LHCN-M2 (cell line): ENCODE measurements around a stretch of chr1.

DNA sequence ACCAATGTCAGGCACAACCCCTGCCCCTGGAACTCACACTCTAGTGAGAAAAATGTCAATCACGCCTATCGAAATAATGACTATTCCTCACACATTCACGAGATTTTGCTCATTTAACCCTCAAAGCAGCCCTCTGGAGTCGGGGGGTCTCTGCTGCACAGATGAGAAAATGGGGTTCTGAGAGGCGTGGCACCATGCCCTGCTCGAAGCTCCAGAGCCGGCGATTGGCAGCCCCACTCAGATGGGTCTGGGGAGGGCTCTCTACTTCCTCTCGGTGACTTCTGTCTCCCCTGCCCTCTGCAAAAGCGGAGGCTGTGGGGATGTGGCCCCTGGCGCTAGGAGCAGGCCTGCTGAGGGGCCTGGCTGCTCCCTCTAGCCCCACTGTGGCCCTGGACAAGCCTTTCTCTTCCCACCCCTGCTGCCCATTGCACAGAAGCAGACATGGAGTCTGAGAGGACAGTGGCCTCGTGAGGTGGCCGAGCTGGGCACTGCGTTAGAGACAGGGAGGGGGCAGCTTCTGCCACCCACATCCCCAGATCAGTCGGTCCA lies 90.4 kb upstream of the RUNX3 start:
- RAMPAGE, long total RNA: no peak

- RAMPAGE, long total RNA: no peak
Observed at GRCh38 chr1:25246392-25247254, 631 bp downstream of the RSRP1 start.

GRCh38 chr1:25430022-25430227 lies 772 bp upstream of the MACO1 start:
- RAMPAGE, long total RNA: no peak

DNA sequence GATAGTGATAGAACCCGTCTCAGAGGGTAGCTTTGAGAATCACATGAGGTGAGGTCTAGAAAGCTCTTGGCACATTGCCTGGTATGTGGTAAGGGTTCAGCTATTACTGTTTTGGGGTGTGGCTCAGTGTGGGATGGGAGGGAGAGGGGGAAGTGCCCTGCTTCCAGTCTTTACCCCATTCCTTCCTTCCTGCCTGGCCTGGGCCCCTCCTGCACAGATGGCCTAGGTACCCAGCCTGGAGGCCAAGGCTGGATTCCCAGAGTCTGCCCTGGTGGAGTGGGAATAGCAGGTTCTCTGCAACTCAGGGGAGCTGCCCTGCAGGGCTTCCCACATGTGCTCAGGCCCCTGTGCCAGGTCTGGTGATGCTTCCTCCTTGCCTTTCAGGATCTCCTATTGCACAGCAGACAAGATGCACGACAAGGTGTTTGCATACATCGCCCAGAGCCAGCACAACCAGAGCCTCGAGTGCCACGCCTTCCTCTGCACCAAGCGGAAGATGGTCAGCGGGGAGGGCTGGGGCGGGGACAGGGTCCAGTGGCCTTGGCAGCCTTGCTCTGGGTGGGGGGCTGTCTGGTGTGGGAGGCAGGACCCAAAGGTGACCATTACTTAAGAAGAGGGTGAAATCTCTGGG lies 13.5 kb downstream of the LDLRAP1 start:
- RAMPAGE, long total RNA: no peak

- RAMPAGE, long total RNA: no peak
Observed at GRCh38 chr1:25562416-25563100, 19.2 kb downstream of the LDLRAP1 start.

- RAMPAGE, long total RNA: no peak
Observed at GRCh38 chr1:25566315-25566765, 22.9 kb downstream of the LDLRAP1 start.

DNA sequence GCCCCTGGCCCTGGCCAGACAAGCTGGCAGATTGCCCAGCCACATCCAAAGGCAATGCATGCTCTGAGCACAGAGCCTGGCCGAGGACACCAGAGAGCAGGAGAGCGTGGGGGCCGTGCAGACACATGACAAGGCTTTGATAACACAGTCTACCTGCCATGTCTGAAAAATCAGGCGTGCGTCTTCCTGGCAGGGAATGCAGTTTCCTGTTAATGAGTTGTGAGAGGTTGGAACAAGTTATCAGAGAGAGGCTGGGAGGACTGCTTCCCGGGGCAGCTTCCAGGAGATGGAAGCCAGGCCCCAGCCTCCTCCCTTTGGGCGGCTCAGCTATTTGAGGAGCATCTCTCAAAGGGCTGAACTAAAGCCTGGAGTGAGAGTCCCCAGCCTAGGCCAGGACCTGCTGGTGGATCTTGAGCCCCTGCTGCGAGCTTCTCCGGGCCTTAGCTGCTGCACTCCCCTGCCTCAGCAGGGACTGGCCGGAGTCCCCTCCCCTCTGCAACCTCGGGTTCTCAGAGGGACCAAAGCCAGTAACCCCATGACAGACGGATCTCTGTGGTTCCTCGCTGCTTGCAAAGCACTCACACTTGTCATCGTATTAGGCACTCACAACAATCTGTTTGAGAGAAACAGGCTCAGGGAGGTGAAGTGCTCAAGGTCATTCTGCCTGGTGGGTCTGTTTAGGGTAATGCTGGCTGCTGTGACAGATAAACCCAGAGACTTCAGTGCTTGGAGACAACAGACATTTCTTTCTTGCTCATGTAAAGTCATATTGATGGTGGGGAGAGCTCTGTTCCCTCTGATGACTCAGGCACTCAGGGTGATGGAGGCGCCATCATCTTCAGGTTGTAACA lies 72.0 kb upstream of the SELENON start:
- RAMPAGE, long total RNA: no peak

GRCh38 chr1:25774773-25775392 lies 25.1 kb upstream of the SELENON start:
- RAMPAGE, long total RNA: no peak

- RAMPAGE, long total RNA: no peak
Observed at GRCh38 chr1:25800340-25800908, 431 bp downstream of the SELENON start.

DNA sequence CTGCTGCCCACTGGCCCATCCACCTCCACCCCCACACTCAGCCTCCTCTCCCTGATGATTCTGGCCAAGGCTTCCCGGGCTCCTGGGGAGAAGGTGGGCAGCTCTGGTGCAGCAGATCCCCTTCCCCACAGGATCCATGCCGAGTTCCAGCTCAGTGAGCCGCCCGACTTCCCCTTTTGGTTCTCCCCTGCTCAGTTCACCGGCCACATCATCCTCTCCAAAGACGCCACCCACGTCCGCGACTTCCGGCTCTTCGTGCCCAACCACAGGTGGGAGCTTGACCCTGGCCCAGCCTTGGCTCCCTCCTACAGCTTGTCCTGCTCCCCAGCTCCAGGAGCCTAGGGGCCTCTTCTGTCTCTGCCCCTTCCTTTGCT lies 9.5 kb downstream of the SELENON start:
- RAMPAGE, long total RNA: no peak

DNA sequence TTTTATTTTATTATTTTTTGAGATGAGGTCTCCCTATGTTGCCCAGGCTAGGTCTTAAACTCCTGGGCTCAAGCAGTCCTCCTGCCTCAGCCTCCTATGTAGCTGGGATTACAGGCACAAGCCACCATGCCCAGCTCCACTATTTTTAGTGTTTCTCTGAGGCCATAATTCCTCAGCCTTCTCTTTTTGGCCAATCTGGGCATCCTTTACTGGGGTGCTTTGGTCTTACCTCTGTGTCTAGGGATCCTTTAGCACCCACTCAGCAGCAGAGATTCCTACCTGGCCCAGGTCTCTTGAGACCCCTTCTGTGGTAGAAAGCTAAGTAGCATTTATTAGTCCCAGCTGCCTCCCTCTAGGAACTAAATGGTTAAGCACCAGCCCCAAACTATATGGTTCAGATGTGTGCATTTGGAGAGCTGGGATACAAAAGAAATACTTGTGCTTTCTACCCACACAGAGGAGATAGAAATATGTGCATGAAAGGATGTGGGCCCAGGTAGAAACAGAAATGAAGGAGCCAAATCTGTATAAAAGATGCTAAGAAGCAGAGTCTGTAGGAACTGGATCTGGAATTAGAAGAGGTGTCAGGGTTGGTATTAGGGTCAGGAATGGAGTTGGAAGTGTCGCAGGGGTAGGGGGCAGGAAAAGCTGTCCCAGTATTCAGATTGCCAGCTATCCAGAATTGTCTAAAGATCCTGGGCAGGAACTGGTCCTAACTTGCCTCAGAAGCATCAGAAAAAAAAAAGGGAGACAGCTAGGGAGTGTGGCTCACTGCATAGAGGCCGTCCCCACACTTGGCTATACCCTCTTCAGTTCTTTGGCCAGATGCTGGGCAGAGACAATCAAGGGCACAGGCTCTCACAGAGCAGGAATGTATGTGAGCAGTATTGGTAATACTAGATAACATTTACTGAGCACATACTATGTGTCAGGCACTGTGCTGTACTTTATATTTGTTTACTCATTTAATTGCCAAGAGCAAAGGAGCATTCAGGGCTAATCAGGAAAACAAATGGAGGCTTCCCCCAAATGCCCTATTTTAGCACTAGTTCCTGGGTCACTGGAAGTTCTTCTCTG lies 4.6 kb downstream of the MTFR1L start:
- RAMPAGE, long total RNA: no peak

GRCh38 chr1:25876337-25876567 lies 744 bp upstream of the PAQR7 start:
- RAMPAGE, long total RNA: no peak

DNA sequence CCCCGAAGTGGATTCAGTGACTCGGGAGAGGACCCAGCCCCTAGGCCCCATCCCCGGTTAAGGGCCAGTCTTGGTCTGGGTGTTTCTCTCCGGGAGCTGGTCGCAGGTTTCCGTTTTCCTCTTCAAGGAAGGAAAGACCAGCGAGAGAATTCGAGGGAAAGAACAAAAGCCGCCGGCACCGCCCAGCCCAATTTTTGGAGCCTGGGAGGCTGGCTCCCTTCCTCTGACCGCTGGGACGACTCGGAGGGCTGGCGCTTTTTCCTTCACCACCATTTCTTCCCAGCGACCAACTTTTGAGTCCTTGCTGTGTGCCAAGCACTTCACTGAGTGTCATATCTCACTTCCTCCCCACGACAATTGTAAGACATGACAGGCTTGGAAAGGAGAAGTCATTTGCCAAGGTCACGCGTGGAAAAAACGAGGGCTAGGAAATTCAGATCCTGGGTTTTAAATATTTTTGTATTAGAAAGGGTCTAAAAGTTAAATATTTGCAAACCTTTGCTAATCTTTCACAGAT lies 17.0 kb upstream of the STMN1 start:
- RAMPAGE, long total RNA: no peak

GRCh38 chr1:25998246-25998725 lies 423 bp upstream of the PAFAH2 start:
- RAMPAGE, long total RNA: no peak

- RAMPAGE, long total RNA: no peak
Observed at GRCh38 chr1:26036295-26037262, 9.3 kb downstream of the SLC30A2 start.

DNA sequence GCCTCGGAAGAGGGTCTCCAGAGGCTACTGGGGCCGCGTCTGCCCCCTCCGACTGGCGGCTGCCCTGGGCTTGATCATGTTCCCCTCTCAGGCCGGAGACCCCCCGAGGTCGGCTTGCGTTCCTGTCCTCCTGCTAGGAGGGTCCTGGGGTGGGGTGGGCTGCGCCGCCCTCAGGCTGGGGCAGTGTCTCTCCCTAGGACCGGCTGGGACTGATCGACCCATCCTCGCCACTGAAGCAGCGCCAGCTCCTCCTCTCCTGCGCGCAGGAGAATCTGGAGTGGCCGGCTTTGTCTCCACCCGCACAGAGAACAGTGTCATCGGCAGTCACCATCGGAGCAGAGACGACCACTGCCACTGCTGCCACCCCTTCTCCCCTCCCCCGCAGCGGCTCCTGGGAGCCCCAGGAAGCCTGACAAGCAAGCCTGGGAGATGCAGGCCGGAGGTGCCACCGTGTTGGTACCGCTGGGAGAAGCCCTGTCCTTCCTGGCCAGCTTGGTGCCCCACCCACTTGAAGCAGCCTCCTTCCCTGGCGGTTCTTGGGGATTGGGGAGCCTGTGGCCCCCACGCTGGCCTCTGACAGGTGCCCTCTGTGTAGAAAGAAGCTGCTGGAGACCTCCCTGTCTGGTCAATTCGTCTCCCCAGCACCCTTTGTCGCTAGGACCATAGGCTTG lies 696 bp upstream of the SLC30A2 start:
- RAMPAGE, long total RNA: no peak

- RAMPAGE, long total RNA: no peak
Observed at GRCh38 chr1:26058222-26058810, 9.1 kb downstream of the TRIM63 start.

GRCh38 chr1:26111970-26113047 lies 685 bp downstream of the PDIK1L start:
- RAMPAGE, long total RNA: no peak

DNA sequence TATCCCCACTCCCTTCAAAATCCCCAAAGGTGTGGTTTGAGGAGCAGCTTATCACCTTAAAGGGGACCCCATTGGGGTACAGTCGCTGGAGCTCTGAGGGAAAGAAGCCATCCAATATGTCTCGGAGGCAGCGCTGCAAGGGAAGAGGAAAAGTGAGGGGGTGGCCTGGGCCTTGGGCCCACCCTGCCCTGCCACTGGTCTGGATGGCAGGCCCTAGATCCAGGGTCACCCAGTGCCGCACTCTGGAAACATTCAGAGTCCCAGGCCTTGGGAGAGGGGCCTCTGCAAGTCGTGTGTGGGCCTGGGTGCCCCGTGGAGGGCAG lies 5.5 kb downstream of the SH3BGRL3 start:
- RAMPAGE, long total RNA: no peak

GRCh38 chr1:26286883-26287869 lies 7.3 kb downstream of the SH3BGRL3 start:
- RAMPAGE, long total RNA: no peak